Endothelial cell (in vitro differentiated cells): ENCODE results near the genes PPP1R2, TFRC and NRROS.

DNA sequence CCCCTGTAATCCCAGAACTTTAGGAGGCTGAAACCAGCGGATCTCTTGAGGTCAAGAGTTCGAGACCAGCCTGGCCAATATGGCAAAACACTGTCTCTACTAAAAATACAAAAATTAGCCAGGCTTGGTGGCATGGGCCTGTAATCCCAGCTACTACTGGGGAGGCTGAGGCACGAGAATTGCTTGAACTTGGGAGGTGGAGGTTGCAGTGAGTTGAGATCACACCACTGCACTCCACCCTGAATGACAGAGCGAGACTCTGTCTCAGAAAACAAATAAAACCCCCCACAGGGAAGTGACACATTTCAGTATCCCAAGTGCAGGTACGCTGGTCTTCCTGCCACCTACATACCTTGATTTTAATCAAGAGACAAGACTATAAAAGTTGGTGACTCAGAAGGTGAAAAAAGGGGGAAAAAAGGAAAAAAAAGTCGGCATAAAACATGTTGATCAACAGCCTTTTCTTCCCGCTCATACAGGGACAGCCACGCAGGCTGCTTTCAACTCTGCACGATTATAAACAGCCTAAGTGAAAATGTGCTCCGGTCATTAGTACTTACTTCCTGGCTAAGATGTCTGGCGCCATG lies 18.8 kb downstream of the PPP1R2 start:
- PRO-cap, result no peak

DNA sequence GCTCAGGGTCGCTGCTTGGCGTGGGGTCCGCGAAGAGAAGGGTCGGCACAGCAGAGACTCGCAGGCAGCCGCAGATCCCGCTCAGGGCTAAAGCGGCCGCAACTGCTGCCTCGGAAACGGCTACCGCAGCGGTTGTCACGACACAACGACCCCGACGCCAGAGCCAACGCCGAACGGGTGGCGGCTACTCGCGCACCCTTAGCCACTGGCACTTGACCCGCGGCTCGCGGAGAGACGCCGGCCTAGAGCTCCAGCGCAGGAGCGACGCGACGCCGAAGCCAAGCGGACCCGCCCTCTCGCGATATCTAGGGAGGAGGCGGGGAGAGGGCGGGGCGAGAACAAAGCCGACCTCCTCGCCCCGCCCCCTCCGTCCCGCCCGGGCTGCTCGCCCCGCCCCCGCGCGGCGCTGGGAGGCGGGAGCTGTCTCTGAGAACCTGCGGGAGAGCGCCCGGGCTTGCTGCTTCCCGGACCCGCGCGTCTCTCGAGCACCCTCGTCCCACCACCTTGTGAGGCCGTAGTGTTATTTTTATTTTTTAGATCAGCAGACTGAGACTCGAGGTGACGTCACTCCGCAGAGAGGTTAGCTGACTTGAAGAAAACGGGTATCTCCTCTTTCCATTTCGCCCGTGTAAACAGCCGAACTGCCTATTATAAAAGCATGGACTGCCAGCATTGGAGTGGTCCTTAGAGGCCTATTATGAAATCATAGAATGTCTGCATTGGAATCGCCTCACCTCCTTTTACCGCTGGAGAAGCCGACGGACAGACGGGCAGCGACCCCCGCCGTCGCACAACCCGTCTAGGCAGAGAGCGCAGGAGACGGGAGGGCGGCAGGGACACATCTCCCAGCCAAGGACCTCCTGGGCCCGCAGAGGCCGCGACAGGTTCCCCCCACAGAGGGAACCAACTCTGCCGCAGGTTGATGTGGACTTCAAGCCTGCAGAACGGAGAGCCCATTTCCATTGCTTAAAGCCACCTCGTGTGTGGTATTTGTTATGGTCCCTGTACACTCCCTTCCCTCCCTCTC lies at the start of gene PPP1R2:
Gene PPP1R2, minus strand, starts transcription at position 279 of the 1,027 bp plus-strand sequence.
- PRO-cap, result bidirectional peak, plus-strand start at position 429 of the sequence, minus-strand start at position 277 of the sequence

- PRO-cap, result no peak
Observed at GRCh38 chr3:195614742-195615017, 30.9 kb upstream of the APOD start.

DNA sequence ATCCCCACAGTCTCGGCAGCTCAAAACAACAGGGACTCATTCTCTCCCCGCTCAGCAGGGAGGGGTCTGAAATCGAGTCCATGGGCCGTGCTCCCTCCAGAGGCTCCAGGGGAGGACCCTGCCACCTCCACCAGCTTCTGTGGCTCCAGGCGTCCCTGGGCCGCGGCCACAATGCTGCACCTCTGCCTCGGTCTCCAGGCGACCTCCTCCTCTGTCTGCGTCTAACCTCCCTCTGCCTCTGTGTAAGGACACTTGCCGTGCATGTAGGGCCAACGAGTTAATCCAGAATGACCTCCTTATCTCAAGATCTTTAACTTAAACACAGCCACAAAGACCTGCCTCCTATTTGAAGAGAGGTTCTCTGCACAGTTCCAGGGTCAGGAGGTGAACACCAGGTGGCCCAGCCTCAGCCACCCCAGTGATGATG lies 46.6 kb upstream of the APOD start:
- PRO-cap, result no peak

DNA sequence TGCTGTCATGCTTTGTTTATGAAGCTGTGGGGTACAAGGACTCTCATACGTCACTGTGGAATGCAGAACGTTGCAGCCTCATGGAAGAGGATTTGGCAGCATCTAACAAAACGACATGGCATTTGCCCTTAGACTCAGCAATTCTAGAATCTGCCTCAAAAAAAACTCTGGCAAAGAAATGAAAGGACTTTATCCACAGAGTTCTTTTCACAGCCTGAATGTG lies 31.9 kb upstream of the MUC20 start:
- PRO-cap, result no peak

- PRO-cap, result no peak
Observed at GRCh38 chr3:195705075-195705910, 15.5 kb upstream of the MUC20 start.

DNA sequence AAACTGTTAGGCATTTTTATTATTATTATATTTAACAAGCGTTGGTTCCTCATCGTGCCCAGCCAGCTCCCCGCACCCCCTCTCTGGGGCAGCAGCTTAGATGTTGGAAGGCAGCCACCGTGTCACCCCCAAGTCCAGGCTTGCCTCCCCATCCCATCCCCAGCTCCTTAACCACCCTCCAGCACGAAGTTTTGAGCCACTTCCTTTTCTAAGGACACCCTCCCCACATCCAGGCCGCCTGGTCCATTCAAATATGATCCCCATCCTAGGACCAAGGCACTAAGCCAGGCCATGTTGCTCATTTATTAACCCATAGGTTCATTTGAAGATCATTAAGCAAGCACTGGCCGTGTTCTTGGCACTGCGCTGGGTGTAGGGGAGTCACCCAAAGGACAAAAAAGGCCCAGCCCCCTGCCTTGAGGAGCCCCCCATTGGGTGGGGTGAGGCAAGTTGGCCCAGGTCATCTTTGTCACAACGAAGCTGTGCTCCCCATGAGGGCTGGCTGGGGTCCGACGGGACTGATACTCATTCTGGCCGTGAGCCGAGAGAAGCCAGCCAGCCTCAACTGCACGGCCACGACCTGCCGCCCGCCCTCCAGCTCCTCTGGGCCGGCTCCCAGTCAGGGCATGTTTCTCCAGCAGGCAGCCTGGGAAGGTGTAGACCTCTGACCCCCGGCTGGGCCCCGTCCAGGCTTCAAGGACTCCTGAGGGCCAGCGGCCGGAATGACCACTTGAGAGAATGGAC lies 17.9 kb upstream of the MUC4 start:
- PRO-cap, result no peak

DNA sequence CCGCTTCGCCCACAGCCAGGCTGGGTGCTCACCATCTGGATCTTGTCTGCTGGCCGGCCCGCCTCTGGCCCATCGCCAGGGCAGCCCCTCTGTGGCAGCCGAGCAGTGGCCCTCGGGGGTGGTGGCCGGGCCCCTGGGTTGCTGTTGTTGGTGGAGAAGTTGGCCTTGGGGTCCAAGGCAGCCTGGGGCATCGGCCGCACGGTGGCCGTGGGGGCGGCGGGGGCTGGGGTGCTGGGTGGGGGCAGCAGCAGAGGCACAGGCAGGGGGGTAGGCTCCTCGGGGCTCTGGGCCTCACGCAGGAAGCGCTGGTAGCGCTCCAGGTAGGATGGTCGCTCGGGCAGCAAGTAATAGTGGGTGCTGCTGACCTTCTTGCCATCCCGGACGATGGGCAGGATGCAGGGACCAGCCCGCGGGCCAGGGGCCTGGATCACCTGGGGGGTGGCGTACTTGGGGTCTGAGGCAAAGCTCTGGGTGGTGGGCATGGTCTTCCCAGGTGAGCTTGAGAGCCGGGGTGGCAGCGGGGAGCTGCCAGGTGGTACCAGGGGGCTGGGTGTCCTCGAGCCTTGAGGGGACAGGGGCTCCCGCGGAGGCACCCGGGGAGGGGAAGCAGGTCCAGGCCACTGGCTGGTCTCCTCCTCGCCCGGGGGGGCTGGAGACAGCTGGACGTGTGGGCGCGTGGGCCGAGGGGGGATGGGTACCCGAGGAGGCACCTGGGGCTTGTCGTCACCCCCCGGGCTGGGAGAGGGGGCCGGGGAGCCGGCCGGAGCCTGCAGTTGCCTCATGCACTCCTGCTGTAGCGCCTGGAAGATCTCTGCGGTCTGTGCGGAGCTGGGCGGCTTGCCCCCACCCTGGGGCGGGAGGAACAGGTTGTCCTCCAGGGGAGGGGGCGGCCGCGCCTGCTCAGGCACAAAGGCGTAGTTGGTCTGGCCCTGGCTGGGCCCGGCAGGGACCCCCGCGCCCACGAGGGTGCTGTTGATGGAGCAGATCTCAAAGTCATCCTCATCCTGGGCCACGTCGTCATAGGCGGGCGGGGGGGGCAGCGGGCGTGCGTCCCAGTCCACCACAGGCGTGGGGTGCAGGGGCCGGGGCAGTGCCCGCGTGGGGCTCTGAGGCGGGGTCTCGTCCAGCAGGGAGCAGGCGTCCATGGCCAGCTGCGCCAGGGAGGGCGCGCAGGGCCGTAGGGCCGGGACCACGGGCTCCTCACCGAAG lies 40.6 kb downstream of the TNK2 start:
- PRO-cap, result no peak

DNA sequence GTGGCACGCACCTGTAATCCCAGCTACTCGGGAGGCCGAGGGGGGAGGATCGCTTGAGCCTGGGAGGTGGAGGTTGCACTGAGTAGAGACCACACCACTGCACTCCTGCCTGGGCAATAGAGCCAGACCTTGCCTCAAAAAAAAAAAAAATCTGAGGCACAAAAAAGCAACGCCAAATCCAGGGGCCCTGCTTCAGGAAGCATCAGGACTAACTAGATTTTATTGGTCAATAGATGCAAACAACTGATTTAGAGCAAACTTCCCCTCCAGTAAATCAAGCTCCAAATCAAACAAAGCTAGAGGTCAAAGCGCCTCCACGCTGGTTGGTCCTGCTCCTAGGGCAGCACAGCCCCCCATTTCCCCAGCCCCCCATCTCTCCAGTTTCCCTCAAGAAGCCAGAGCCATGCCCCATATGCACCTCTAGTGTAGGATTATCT lies 3.0 kb upstream of the TNK2 start:
- PRO-cap, result no peak

DNA sequence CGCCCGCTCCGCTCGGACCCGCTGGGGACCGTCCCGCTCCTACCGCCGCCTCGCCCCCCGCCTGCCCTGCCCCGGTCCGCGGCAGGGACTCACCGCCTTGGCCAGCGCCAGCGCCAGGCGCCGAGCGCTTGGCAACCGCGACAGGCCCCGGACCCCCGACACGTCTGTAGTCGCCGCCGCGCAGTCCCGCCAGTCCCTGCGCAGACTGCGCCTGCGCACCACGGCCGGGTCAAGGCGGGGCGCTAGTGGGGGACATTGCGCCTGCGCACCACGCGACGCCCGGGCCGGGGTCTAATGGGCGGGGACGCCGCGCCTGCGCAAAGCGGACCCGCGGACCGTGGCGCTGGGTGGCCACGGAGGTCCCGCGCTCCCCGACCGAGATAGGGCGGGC lies 81.7 kb upstream of the TNK2 start:
- PRO-cap, result bidirectional peak, plus-strand start at position 320 of the sequence, minus-strand start at position 166 of the sequence

- PRO-cap, result bidirectional peak, plus-strand start at chr3:196082247, minus-strand start at chr3:196082090
Observed at GRCh38 chr3:196081967-196082555, at the start of gene TFRC. Gene TFRC (minus strand): TSS chr3:196082090.

DNA sequence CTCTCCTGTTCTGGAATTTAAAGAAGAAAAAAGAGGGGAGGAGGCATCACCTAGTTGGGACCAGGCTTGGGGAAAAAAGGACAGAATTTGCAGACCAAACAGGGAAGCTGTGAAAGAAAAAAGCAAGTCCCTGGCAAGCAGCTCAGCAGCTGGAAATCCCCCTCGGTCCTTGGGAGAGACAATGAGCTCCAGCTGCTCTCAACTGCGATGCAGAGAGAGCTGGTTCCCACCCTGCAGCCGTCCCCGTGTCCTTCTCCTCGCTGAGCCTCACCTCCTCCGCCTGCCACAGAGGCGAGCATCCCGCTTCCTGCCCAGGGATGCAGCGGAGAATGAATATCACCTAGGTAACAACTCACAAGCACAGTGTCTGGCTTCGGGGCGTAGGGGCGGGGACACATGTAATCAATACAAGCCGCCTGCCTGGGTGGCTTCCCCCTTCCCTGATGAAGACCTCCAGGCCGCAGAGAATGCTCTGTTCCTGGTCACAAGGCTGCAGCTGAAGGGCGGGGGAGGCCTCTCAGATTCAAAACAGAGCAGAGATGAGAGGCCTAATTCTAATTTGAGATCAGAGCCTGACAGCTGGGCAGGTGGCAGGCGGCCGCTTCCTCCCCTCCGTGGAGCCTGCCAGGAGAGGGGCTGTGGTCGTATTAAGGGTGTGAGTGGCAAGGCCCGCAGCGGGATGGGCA lies 24.5 kb downstream of the ZDHHC19 start:
- PRO-cap, result bidirectional peak, plus-strand start at position 463 of the sequence, minus-strand start at position 262 of the sequence

- PRO-cap, result no peak
Observed at GRCh38 chr3:196347698-196348357, 9.6 kb upstream of the TM4SF19 start.

GRCh38 chr3:196425820-196426300 lies 6.4 kb downstream of the UBXN7 start:
- PRO-cap, result no peak

DNA sequence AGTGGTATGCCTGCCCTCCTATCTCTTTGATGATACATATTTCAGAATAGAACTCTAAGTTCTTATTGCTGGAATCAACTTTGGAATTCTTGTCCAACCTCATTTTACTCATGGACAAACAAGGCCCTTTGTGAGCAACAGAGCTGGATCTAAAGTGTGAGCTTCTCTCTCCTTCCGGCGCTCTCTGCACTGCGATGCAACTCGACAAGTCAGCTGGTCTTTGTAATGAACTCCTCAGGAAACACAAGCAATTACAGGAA lies 20.3 kb upstream of the NRROS start:
- PRO-cap, result bidirectional peak, plus-strand start at position 187 of the sequence, minus-strand start at position 196 of the sequence

DNA sequence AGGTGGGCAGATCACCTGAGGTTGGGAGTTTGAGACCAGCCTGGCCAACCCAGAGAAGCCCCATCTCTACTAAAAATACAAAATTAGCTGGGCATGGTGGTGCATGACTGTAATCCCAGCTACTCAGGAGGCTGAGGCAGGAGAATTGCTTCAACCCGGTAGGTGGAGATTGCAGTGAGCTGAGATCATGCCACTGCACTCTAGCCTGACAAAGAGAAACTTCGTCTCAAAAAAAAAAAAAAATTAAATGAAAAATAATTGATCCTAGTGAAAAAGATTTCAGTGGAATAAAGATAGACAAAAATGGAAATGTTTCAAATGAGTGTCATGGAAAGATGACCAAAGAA lies 15.8 kb upstream of the NRROS start:
- PRO-cap, result no peak

- PRO-cap, result no peak
Observed at GRCh38 chr3:196624094-196624281, 15.5 kb upstream of the NRROS start.

- PRO-cap, result no peak
Observed at GRCh38 chr3:196624282-196624833, 15.1 kb upstream of the NRROS start.

- PRO-cap, result bidirectional peak, plus-strand start at chr3:196639775, minus-strand start at chr3:196639664
Observed at GRCh38 chr3:196639441-196640203, at the start of gene NRROS. Gene NRROS (plus strand): TSS chr3:196639694.

GRCh38 chr3:196641302-196642413 lies 2.2 kb downstream of the NRROS start:
- PRO-cap, result no peak